IMR-90 (cell line): ENCODE results near the genes GTF3C6 and MFSD4B.

DNA sequence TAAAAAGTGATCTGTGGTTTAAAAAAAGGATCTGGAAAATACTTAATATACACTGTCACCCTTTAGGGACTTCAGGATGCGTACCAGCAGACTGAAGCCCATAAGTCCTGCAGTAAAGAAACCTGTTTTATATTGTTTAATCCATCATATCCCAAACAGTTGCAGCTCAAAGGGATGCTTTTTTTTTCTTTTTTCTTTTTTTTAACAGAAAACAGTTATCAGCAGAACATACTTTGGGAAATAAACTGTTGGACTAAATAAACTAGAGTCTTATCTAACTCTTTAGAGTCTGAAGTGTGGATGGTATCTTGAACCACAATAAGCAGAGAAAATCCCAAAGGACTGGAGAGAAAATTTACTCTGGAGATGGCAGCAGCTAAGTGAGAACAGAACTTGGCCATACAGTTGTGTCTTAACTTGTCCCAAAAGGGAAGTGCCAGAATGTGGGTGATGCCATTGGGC, 36.0 kb downstream of the FOXO3 start:
- RRBS = no CpG with 5 or more reads among the region's 1 CpG
CAGE:
- cytosol, long polyA plus RNA = no peak
- long polyA plus RNA = no peak
- nucleus, long polyA plus RNA = no peak

DNA sequence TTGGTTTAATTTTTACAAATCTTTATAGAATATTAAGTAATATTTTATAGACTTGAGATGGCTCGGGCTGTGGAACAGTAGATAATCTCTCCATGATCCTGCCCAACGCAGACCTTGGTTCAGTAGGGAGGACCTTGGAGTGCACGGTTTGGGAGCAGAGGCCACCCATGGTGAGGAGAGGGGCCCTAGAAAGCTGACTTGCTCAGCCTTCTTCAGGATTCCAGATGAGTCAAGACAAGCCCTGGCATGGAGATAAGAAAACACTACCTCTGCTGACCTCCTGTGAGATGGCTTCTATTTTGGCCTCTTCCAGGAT, 99.8 kb downstream of the ARMC2 start:
- RRBS = no CpG with 5 or more reads among the region's 3 CpGs
CAGE:
- cytosol, long polyA plus RNA = no peak
- long polyA plus RNA = no peak
- nucleus, long polyA plus RNA = no peak

GRCh38 chr6:109083521-109084075, 11.0 kb downstream of the SESN1 start:
- RRBS = no CpG with 5 or more reads among the region's 1 CpG
CAGE:
- cytosol, long polyA plus RNA = no peak
- long polyA plus RNA = no peak
- nucleus, long polyA plus RNA = no peak

DNA sequence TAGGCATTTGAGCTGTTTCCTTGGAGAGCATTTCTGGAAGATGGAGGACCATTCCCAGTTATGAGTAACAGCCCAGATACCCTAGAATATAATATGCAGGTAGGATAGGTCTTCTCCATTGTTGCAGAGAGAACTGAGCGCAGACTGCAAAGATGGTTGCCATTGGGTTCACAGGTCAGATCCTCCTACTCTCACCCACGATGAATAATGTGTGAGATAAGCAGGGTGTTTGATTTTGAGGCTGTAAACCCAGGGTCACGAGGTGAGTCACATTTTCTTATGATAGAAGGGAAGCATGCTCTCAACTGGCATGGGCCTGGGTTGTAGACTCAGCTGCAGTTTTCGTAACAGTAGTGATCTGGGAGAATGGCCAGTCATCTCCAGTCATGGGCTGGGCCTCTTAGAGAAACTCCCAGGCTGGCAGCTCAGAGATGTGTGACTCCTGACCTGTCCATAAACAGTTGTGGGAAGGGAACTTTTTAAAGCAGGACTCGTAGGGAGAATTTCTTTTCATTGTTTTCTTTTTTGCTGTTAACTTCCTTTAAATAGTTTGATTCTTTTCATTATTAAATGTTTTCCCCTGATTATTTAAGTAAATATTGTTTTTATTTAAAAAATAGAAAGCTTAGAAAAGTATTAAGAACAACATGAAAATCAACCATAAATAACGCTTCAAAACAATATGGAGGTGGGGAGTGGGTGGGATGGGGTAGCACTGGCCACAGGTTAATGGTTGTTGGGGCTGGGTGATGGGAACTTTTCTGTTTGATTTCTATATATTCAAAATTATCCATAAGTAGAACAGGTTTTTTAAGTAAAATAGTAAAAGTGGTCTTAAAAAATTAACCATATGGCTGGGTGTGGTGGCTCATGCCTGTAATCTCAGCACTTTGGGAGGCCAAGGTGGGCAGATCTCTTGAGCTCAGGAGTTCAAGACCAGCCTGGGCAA, 74.0 kb downstream of the CD164 start:
- RRBS = no CpG with 5 or more reads among the region's 6 CpGs
CAGE:
- cytosol, long polyA plus RNA = no peak
- long polyA plus RNA = no peak
- nucleus, long polyA plus RNA = no peak

DNA sequence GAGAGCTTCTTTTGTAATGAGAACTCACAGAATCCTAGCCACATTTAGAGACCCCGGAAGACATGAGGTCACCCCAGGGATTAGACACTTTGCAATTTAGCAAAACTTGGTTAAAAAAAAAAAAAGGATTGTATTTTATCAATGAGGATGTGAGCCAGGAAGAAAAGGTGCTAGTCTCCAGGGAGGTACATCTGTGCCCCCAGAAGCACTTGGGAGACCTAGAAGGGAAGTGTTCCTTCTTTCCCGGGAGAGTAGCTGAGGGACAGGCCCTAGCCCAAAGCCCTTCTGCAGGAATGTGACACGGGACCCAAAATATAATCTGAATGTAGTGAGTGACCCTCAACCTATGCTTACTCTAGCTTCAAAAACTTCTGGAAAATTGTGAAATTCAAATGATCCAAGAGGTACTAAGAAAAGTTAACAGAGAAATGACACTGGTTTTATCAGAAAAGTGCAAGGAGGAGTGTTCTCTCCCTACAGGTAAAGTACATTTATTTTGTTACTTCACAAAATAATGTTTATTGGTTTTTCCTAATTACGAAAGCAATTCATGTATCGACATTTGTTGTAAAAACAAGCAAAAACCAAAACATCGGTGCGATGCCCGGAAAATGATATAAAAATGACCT, 65.7 kb downstream of the CD164 start:
- RRBS = 100% methylated on average over 1 of the region's 8 CpGs
CAGE:
- cytosol, long polyA plus RNA = no peak
- long polyA plus RNA = no peak
- nucleus, long polyA plus RNA = no peak

DNA sequence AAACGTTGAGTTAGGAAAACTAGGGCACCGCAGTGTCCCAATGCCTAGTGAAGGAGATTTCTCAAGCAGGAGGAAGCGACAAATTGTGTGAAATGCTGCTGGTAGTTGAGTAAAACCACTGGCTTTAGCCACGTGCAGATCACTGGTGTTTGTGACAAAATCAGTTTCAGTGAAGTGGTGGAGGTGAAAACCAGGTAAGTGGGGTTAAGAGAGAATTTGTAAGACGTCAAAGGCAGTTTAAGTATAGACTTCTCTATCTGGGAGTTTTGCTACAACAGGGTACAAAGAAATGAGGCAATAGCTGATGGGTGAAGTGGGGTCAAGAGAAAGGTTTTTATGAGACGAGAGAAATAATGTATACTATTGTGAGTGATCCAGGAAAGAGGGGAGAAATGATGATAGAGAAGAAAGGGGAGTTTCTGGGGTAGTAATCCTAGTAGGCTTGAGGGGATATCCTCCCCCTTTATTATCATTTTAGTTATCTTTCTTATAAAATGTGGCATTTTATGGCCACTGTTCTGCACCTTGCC, 56.6 kb downstream of the CD164 start:
- RRBS = no CpG with 5 or more reads among the region's 6 CpGs
CAGE:
- cytosol, long polyA plus RNA = no peak
- long polyA plus RNA = no peak
- nucleus, long polyA plus RNA = no peak

DNA sequence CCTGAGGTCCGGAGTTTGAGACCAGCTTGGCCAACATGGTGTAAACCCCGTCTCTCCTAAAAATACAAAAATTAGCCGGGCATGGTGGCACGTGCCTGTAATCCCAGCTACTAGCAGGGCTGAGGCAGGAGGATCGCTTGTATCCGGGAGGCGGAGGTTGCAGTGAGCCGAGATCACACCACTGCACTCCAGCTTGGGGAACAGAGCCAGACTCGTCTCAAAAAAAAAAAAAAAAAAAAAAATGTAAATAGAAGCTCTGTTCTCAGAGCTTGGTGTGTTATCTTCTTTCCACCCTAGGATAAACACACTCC, 1.7 kb upstream of the CD164 start:
- RRBS = no CpG with 5 or more reads among the region's 9 CpGs
CAGE:
- cytosol, long polyA plus RNA = no peak
- long polyA plus RNA = no peak
- nucleus, long polyA plus RNA = no peak

- RRBS = no CpG with 5 or more reads among the region's 9 CpGs
CAGE:
- cytosol, long polyA plus RNA = no peak
- long polyA plus RNA = no peak
- nucleus, long polyA plus RNA = no peak
Observed at GRCh38 chr6:109440151-109440274, 415 bp downstream of the PPIL6 start.

GRCh38 chr6:109456148-109456561, 583 bp upstream of the MICAL1 start:
- RRBS = 5% methylated on average over 16 of the region's 34 CpGs
CAGE:
- cytosol, long polyA plus RNA = no peak
- long polyA plus RNA = no peak
- nucleus, long polyA plus RNA = no peak

DNA sequence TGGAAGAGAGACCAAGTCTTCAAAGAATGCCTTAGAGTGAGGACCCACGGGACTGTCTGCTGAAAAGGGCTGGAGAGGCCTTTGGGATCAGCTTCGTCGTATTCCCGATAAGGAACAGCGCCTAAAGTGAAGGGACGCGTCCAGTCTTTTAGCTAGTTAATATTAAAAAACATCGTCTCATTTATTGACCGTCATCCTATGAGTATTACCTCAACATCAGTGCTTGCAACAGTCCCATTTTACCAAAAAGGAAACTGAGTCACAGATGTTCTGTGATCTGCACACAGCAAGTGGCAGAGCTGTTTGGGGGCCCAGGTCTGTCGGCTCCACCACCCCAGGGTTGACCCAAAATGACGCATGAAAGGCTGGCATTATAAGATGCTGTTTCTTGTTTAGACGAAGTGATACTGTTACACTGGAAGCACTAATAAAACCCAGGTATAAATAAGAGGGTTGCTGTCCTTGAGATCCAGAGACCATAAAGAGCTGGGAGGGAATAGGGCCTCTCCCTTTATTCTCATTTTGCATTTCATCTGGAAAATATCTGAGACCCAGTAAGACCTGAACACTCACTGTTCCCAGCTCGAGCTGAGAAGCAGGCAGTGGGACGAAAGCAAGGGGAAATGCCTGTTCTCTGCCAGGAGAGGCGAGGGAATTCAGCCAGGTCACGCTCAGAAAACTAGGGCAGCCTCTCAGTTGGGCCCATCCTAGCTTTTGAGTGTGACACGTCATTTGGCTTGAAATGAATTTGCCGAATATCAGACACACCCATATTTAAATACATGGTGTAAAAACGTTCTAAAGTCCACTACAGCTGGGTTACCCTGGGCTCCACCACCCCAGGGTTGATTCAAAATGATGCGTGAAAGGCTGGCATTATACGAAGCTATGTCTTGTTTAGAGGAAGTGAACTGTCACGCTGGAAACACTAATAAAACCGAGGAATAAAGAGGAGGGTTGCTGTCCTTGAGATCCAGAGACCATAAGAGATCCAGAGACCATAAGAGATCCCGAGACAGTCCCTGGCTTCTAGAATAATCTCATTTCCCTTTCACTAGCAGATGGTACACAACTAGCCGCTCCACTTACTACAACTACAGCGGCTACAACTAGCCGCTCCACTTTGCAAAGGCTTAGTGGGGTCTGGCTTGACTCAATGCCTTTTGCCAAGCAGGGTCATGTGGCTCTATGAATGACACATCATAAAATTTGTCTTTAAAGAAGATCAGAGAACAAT, 1.4 kb upstream of the MICAL1 start:
- RRBS = no CpG with 5 or more reads among the region's 27 CpGs
CAGE:
- cytosol, long polyA plus RNA = no peak
- long polyA plus RNA = no peak
- nucleus, long polyA plus RNA = no peak

DNA sequence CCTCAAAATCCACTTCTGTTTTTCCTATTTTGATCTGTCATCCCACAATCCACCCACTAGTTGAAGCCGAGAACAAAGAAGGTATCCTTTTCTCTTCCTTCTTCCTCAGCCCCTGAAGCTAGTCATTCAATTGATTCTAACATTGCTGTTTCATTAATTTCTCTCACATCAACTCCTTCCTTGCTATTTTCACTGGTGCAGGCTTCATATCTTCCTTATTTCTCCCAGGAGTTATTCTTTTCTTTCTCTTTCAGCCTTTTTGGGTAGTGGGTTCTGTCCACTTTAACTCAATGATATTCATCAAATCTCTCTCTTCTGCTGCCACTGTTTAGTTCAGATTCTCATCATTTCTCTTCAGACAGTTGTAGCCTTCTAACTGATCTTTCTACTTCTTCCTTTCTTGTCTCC, 2.2 kb downstream of the CDC40 start:
- RRBS = no CpG with 5 or more reads among the region's 1 CpG
CAGE:
- cytosol, long polyA plus RNA = no peak
- long polyA plus RNA = no peak
- nucleus, long polyA plus RNA = no peak

DNA sequence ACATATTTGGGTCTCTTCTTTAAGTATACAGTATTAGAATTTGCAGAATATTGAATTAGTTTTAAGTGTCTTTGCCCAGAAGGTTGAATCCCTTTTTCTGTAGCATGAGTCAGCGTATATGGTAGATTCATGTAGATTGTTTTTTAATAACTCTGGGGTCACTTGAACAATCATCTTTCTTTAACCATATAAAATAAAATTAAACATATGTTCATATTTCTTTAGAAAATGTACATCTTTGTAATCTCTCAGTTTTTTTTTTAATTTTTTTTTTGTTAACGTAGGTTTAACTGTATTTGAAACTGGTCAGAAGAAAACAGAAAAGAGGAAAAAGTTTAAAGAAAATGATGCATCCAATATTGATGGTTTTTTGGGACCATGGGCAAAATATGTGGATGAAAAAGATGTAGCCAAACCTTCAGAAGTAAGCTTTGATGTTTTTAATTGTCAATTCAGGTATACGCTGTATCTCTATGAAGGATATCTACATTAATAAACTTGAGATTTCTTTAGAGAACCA, 28.6 kb downstream of the CDC40 start:
- RRBS = no CpG with 5 or more reads among the region's 3 CpGs
CAGE:
- cytosol, long polyA plus RNA = no peak
- long polyA plus RNA = no peak
- nucleus, long polyA plus RNA = no peak

GRCh38 chr6:110355171-110355433, 3.0 kb downstream of the METTL24 start:
- RRBS = no CpG with 5 or more reads among the region's 1 CpG
CAGE:
- cytosol, long polyA plus RNA = no peak
- long polyA plus RNA = no peak
- nucleus, long polyA plus RNA = no peak

DNA sequence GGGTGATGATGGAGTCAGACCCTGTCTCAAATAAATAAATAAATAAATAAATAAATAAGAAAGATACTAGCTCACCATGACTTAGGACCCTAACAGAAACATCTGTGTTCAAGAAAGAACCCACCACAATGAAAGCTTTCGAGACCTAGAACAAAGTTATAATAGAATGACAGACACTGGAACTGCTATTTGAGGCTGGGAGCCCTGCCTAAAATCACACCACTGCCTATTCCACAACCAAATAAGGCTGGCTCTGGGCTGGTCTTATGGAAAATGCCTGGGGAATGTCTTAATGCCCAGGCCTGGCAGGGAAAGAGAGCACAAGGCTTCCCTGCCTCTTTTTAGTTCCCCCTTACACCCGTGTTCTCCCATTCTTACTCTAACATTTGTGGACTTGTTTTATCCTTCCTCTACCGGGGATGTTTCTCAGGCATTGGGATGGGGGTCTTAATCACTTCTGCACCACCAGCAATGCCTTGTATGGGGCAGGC, 5.6 kb upstream of the METTL24 start:
- RRBS = no CpG with 5 or more reads among the region's 3 CpGs
CAGE:
- cytosol, long polyA plus RNA = no peak
- long polyA plus RNA = no peak
- nucleus, long polyA plus RNA = no peak

- RRBS = no CpG with 5 or more reads among the region's 3 CpGs
CAGE:
- cytosol, long polyA plus RNA = no peak
- long polyA plus RNA = no peak
- nucleus, long polyA plus RNA = no peak
Observed at GRCh38 chr6:110728307-110729007, 86.8 kb downstream of the CDK19 start.

GRCh38 chr6:110875514-110876137, 1.0 kb downstream of the AMD1 start:
- RRBS = under 1% methylated on average over 18 of the region's 62 CpGs
CAGE:
- cytosol, long polyA plus RNA = no peak
- long polyA plus RNA = no peak
- nucleus, long polyA plus RNA = no peak

DNA sequence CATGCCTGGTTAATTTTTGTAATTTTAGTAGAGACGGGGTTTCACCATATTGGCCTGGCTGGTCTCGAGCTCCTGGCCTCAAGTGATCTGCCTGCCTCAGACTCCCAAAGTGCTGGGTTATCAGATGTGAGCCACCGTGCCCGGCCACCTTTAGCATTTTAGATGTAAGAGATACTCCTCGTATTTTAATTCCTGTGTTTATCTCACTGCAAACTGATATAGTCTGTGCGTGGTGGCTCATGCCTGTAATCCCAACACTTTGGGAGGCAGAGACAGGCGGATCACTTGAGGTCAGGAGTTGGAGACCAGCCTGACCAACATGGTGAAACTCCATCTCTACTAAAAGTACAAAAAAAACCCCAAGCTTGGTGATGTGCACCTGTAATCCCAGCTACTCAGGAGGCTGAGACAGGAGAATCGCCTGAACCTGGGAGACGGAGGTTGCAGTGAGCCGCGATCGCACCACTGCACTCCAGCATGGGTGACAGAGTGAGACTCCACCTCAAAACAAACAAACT, 27.1 kb downstream of the AMD1 start:
- RRBS = no CpG with 5 or more reads among the region's 12 CpGs
CAGE:
- cytosol, long polyA plus RNA = no peak
- long polyA plus RNA = no peak
- nucleus, long polyA plus RNA = no peak

DNA sequence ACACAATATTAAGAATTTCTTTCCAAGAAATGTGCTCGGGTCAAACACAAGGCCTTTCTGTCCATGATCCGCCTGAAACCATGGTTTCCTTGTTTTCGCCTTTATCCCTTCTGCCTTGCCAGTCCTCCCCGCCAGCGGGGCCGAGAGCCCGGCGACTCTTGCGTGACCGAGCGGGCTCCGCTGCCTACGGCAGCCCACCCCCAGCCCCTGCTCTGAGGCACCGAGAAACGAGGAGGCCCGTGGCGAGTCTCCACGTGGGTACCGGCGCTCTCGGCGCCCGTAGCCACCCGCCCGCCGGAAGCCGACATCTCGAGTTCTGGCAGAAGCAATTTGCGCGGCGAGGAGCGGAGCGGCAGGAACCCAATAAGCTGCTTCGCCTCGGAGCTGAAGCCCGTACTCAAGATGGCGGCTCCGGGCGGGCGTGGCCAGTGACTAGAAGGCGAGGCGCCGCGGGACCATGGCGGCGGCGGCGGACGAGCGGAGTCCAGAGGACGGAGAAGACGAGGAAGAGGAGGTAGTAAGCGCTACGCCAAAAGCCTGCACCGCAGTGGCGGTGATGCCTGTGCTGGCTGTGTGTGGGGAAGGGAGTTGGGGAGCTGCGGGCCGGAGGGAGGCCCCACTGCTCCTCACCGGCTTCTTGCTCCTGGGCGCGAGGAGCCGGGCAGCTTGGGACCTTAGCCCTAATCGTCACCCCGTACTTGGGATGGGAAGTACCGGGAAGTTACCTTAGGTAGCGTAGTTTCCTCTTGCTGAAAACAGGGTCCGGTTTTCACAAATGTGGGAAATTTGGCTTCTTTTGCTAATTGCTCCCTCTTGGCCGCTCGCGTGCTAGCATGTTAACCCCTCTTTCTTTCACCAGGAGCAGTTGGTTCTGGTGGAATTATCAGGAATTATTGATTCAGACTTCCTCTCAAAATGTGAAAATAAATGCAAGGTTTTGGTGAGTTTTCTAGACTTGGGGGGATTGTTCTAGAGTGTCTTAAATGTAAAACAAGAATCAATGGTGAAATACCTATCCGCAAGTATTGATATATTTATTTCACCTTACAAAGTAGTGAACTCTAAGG, at the start of gene GTF3C6:
Gene GTF3C6, plus strand, starts transcription at position 394 of the 1,067 bp plus-strand sequence.
- RRBS = 3% methylated on average over 6 of the region's 71 CpGs
CAGE:
- cytosol, long polyA plus RNA = start-site peak on the plus strand centred at position 397 of the sequence, 115 bp wide, 519 and 764 reads in 2 replicates
- long polyA plus RNA = start-site peak on the plus strand centred at position 418 of the sequence, 71 bp wide, 544 and 659 reads in 2 replicates
- nucleus, long polyA plus RNA = no peak

DNA sequence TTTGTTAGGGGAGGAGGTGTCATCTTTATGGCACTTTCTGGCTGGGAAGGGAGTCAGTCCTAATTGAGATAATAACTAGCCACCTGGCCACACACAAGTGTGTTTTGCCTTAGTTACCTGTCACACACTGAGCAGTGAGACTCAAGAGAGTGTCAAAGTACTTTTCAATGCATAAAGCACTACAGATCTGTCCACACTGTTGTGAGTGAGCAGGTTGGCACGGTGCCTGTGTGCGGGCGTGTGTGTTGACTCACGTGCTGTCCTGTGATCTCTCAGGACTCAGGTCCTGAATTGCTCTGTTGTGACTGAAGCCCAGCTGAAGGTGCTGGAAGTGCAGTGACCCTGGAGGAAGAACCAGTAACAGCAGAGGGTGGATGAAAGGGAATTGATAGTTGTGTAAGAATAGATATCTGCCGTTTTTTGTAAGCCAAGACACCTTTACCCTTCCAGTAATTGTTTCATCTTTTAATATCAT, 18.2 kb downstream of the SLC16A10 start:
- RRBS = no CpG with 5 or more reads among the region's 5 CpGs
CAGE:
- cytosol, long polyA plus RNA = no peak
- long polyA plus RNA = no peak
- nucleus, long polyA plus RNA = no peak

- RRBS = 3% methylated on average over 21 of the region's 79 CpGs
CAGE:
- cytosol, long polyA plus RNA = no peak
- long polyA plus RNA = no peak
- nucleus, long polyA plus RNA = no peak
Observed at GRCh38 chr6:111258516-111259821, at the start of gene MFSD4B. MFSD4B (plus strand) TSS chr6:111259339.